Peyer's patch (tissue), 4 donors: ENCODE results near the gene NMU.

GRCh38 chr4:52869080-52869718, 7.1 kb downstream of the RASL11B start:
- PRO-cap: no peak
- RAMPAGE, long total RNA, 4 experiments: no peak in any of the 4 experiments

DNA sequence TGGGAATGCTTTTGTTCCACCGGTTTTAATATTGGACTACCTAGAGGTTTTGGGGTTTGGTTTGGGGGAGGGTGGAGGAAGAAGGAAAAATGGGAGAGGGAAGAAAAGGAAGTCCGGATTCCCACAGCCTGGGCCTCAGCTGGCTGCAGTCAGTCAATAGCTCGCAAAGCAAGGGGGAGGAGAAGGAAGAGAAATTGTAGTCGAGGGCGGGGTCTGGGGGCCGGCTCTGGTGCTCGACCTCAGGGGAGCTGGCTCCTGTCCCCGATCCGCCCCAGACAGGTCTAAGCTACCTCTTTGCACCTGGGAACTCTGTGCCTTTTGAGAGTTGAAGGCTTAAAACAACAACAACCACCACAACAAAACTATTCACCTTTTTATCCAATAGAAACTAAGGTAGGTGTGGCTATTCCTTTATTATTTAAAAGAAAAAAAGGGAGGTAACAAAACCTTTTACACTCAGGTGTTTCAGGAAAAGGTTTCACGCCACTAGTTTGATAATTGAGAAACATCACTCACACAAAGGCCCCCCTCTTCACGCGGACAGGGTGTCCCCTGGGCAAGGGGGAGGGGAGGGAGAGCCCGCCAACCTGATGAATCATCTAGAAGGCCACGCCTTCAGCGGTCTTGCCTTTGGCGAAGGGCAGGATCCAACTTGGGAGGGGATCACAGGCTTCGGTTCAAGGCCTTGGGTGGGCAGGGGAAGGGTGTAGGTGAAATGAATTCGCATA, 1.6 kb upstream of the LNX1 start:
- PRO-cap: bidirectional peak, plus-strand start at position 264 of the sequence, minus-strand start at position 141 of the sequence
- RAMPAGE, long total RNA, 4 experiments: no peak in any of the 4 experiments

- PRO-cap: bidirectional peak, plus-strand start at chr4:53644884, minus-strand start at chr4:53644748
- RAMPAGE, long total RNA, 4 experiments: no peak in any of the 4 experiments
These were observed 53.2 kb upstream of the LNX1 start for GRCh38 chr4:53644367-53645078.

DNA sequence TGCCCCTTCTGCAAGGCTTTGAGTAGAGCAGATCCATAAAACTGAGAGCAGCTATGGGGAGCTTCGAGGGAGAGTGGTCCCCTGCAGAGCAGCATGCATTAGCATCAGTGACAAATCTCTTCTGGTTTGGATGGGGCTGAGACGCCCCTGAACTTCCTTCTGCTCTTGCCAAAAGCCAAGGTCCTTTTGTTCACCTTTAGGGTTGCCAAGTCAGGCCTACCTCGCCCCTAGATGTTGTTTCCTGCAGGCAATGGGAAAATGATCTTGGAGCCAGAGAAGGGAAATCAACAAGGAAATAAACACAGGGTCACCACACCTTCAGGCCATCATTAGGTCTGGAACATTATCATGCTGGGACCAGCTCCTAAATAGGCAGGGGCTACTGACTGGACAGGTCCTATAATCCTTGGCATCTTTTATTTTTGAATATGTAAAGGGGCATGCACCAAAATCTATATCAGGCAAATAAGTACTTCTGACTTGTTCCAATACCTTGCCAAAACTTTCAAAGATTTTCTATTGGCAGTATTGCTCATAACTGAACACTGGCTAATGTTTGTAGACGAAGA, 61.2 kb upstream of the LNX1 start:
- PRO-cap: no peak
- RAMPAGE, long total RNA, 4 experiments: no peak in any of the 4 experiments

DNA sequence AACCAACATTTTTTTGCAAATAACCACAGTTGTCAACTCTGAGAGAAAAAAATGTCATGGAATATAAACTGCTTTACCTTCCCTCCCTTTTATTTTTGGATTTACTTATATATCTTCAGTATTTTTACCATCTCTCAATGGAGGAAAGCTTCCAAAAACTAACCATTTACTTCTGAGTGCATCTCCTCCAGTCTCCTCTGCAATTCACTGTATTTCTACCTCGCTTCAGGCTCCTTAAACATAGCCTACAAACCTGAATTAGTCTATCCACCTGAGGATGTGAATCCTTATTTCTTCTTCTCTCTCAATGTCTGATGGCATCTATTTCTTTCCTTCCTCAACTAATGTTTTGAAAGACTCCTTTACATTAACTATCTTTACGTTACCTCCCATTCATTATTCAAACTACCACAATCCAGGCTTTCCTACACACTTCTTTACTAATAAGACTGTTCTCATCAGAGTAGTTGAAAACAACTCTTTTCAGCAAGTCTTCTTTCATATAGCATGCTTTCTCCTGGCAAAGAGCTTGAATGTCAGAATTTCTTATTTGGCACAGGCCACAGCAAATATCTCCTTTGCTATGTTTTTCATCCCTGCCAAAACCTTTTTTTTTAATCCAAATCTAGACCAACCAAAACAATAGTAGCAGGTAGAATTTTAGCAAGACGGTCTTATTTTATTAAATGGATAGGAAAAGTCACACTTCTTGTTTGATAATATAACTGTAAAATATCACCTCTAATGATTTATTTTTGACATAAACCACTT, 12.7 kb downstream of the CHIC2 start:
- PRO-cap: no peak
- RAMPAGE, long total RNA, 4 experiments: no peak in any of the 4 experiments

DNA sequence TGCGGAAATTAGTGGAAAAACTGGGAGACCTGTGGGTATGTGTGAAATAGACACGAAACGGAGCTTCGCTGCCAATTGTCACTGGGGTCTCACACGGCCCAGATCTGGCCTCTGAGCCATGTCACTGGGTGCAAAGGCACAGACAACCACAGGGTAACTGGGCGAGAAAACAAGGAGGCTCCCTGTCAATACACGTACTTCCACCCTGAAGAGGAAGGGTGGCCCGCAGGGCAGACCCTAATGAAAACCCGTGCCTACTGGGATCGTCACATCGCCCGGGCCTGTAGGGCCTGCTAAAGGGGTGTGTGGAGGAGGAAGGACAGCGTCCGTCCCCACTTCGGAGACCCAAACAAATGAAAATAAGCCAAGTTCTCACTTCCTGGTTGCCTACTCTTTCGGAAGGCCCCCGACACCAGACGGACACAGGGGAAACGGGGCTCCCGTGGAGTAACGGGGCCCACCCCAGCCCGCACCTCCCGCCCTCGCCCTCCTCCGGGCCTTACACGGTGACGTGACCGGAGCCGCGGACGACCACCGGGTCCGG, 654 bp downstream of the CHIC2 start:
- PRO-cap: unidirectional peak, plus-strand start at position 296 of the sequence; bidirectional peak, plus-strand start at position 390 of the sequence, minus-strand start at position 343 of the sequence
- RAMPAGE, long total RNA, 4 experiments: no peak in any of the 4 experiments

- PRO-cap: no peak
- RAMPAGE, long total RNA, 4 experiments: no peak in any of the 4 experiments
These were observed 96.7 kb downstream of the PDGFRA start for GRCh38 chr4:54325894-54326093.

DNA sequence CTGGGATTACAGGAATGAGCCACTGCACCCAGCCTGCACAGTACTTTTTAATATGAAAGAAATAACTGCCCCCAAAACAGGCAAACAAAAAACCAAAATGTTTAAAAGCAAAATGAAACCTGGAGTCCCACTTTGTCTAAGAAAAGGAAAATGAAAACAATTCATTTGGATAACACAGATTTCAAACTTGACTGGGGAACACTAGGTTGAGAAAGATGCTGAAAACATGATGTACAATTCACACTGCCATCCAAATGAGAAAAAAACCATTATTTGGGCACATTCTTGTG, 2.4 kb downstream of the KDR start:
- PRO-cap: no peak
- RAMPAGE, long total RNA, 4 experiments: no peak in any of the 4 experiments

DNA sequence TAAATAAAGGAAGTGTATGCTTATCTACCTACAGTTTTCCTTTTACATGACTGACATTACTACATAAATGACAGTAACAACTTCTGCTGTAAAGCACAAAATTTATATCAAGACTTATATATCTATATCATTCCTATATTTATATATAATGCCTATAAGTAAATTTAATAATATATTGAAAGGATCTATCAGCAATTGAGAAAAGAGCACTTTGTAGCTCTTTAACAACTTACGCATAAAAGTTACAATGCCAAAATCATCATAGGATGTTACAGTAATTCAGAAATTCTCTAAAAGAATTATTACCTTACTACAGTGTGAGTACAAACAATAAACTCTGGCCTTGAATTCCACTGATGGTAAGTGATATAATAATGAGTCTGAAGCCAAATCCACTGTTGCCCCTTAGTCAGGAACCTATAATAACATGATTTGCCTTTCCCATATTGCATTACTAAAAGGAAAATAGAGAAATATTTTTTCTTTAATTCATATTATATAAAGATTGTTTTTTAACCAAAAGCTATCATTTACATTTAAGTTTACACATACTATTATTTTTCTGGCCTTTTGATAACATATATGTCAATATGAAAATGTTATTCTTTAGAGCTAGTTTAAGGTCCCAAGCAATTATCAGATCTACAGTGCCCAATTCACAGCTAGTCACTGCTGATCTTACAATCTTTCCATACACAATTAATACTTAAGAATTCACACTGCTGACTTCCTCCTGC, 57.8 kb downstream of the TMEM165 start:
- PRO-cap: no peak
- RAMPAGE, long total RNA, 4 experiments: no peak in any of the 4 experiments

GRCh38 chr4:55619073-55619439, 17.0 kb downstream of the NMU start:
- PRO-cap: no peak
- RAMPAGE, long total RNA, 4 experiments: no peak in any of the 4 experiments

- PRO-cap: no peak
- RAMPAGE, long total RNA, 4 experiments: no peak in any of the 4 experiments
These were observed at the start of gene NMU for GRCh38 chr4:55635566-55636560. Gene NMU (minus strand): TSS chr4:55636298.

GRCh38 chr4:56048763-56048857, 288 bp upstream of the CRACD start:
- PRO-cap: no peak
- RAMPAGE, long total RNA, 4 experiments: no peak in any of the 4 experiments

- PRO-cap: no peak
- RAMPAGE, long total RNA, 4 experiments: no peak in any of the 4 experiments
These were observed 4.7 kb upstream of the SRP72 start for GRCh38 chr4:56462584-56463192.

- PRO-cap: bidirectional peak, plus-strand start at chr4:56655477, minus-strand start at chr4:56655290
- RAMPAGE, long total RNA, 4 experiments: no peak in any of the 4 experiments
These were observed 25.9 kb downstream of the HOPX start for GRCh38 chr4:56655170-56655596.

DNA sequence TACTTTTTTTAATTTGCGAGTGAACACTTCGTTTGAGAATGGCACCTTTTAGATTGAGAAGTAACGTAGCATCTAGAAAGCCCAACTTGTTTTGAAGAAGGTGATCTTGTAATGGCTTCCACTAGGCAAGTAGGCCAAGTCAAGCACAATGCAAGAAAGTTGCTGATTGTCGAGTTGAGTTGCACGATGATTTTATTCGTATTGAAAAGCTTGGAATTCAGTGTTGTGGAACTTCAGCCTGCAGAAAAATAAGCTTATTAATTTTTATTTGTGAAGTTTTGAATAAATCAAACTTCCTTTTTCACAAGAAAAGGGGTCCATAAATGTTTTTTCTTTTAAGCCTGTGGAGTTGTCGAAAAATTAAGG, 2.0 kb downstream of the REST start:
- PRO-cap: no peak
- RAMPAGE, long total RNA, 4 experiments: no peak in any of the 4 experiments

DNA sequence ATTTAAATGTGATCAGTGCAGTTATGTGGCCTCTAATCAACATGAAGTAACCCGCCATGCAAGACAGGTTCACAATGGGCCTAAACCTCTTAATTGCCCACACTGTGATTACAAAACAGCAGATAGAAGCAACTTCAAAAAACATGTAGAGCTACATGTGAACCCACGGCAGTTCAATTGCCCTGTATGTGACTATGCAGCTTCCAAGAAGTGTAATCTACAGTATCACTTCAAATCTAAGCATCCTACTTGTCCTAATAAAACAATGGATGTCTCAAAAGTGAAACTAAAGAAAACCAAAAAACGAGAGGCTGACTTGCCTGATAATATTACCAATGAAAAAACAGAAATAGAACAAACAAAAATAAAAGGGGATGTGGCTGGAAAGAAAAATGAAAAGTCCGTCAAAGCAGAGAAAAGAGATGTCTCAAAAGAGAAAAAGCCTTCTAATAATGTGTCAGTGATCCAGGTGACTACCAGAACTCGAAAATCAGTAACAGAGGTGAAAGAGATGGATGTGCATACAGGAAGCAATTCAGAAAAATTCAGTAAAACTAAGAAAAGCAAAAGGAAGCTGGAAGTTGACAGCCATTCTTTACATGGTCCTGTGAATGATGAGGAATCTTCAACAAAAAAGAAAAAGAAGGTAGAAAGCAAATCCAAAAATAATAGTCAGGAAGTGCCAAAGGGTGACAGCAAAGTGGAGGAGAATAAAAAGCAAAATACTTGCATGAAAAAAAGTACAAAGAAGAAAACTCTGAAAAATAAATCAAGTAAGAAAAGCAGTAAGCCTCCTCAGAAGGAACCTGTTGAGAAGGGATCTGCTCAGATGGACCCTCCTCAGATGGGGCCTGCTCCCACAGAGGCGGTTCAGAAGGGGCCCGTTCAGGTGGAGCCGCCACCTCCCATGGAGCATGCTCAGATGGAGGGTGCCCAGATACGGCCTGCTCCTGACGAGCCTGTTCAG, 22.4 kb downstream of the REST start:
- PRO-cap: no peak
- RAMPAGE, long total RNA, 4 experiments: no peak in any of the 4 experiments

- PRO-cap: no peak
- RAMPAGE, long total RNA, 4 experiments: no peak in any of the 4 experiments
These were observed 1.1 kb downstream of the NOA1 start for GRCh38 chr4:56976331-56976654.

GRCh38 chr4:57078358-57079347, 31.5 kb downstream of the IGFBP7 start:
- PRO-cap: no peak
- RAMPAGE, long total RNA, 4 experiments: no peak in any of the 4 experiments

GRCh38 chr4:57451264-57451791, 341.1 kb upstream of the IGFBP7 start:
- PRO-cap: no peak
- RAMPAGE, long total RNA, 4 experiments: no peak in any of the 4 experiments

DNA sequence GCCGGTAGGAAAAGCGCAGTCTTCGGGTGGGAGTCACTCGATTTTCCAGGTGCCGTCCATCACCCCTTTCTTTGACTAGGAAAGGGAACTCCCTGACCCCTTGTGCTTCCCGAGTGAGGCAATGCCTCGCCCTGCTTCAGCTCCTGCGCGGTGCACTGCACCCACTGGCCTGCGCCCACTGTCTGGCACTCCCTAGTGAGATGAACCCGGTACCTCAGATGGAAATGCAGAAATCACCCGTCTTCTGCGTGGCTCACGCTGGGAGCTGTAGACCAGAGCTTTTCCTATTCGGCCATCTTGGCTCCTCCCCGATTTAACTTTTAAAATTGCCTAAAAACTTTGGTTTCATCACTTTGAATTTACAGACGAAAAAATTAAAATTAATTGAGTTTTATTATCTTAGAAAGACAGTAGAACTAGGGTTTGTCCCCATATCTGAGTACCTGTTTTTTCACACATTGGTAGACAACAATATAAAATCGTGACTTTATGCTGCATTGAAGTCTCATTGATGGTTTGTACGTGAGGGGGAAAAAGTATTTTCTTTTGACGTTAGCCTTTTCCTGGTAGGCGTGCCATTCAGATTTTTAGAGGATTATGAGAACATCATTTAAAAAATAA, 447.0 kb downstream of the ADGRL3 start:
- PRO-cap: no peak
- RAMPAGE, long total RNA, 4 experiments: no peak in any of the 4 experiments